NCI-H460 (cell line): ENCODE measurements around a stretch of chr9.

DNA sequence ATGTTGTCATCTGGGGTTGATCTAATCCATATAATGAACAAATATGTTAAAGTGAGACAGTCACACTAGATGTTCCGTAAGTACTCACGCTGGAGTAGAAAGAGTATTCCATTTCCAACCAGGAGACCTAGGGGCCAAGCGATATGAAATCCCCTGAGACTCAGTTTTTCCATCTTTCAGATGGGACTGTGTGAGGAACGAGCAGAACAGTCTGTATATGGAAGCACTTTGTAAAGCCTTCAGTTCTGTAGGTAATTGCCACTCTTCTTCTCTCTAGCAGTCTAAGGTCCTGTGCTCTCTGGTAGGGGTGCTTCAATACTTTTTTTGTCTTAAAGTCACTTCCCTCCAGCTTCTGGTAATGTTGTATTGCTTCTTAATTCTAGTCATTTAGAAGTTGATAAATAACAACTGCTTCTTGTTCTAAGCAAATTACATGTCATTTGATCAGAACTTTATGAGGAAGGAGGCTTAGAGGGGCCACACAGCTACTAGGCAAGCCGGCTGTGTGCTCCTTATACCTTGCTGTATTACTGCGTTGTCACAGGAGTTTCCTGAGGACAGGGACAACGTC lies 271.7 kb downstream of the AOPEP start:
RAMPAGE:
- cytosol, long total RNA, result no peak
- long total RNA, result no peak
- nucleus, long total RNA, result no peak

GRCh38 chr9:95009019-95009868 lies 282.7 kb downstream of the AOPEP start:
RAMPAGE:
- cytosol, long total RNA, result no peak
- long total RNA, result no peak
- nucleus, long total RNA, result no peak

GRCh38 chr9:95077637-95078441 lies 239.7 kb downstream of the FANCC start:
RAMPAGE:
- cytosol, long total RNA, result no peak
- long total RNA, result no peak
- nucleus, long total RNA, result no peak

RAMPAGE:
- cytosol, long total RNA, result no peak
- long total RNA, result no peak
- nucleus, long total RNA, result no peak
Measured at GRCh38 chr9:95103815-95104515, 213.5 kb downstream of the FANCC start.

GRCh38 chr9:95106625-95107926 lies 210.4 kb downstream of the FANCC start:
RAMPAGE:
- cytosol, long total RNA, result no peak
- long total RNA, result no peak
- nucleus, long total RNA, result no peak

RAMPAGE:
- cytosol, long total RNA, result no peak
- long total RNA, result no peak
- nucleus, long total RNA, result no peak
Measured at GRCh38 chr9:95127004-95127272, 190.6 kb downstream of the FANCC start.

GRCh38 chr9:95138518-95139076 lies 178.9 kb downstream of the FANCC start:
RAMPAGE:
- cytosol, long total RNA, result no peak
- long total RNA, result no peak
- nucleus, long total RNA, result no peak

GRCh38 chr9:95168147-95168500 lies 149.4 kb downstream of the FANCC start:
RAMPAGE:
- cytosol, long total RNA, result no peak
- long total RNA, result no peak
- nucleus, long total RNA, result no peak

GRCh38 chr9:95478302-95478721 lies 30.8 kb downstream of the PTCH1 start:
RAMPAGE:
- cytosol, long total RNA, result no peak
- long total RNA, result no peak
- nucleus, long total RNA, result no peak

DNA sequence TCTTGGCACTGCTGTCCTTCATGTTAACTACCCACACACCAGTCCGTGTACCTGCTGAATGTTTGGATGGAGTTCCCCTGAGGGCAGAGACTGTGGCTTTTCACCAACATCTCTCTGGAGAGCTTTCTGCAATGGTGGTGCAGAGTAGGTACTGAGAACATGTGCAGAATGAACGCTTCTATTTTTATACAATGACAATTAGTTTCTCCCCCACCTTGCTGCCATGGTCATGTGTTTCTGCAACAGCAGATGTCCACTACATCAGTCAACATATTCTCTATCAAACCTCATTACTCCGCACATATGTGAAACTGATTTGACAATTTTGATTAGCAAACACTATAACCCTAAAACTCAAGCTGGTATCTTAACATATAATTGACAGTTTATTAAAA lies 6.8 kb downstream of the PTCH1 start:
RAMPAGE:
- cytosol, long total RNA, result no peak
- long total RNA, result no peak
- nucleus, long total RNA, result no peak

RAMPAGE:
- cytosol, long total RNA, result no peak
- long total RNA, result no peak
- nucleus, long total RNA, result no peak
Measured at GRCh38 chr9:95709095-95709328, 166.5 kb upstream of the ERCC6L2 start.

DNA sequence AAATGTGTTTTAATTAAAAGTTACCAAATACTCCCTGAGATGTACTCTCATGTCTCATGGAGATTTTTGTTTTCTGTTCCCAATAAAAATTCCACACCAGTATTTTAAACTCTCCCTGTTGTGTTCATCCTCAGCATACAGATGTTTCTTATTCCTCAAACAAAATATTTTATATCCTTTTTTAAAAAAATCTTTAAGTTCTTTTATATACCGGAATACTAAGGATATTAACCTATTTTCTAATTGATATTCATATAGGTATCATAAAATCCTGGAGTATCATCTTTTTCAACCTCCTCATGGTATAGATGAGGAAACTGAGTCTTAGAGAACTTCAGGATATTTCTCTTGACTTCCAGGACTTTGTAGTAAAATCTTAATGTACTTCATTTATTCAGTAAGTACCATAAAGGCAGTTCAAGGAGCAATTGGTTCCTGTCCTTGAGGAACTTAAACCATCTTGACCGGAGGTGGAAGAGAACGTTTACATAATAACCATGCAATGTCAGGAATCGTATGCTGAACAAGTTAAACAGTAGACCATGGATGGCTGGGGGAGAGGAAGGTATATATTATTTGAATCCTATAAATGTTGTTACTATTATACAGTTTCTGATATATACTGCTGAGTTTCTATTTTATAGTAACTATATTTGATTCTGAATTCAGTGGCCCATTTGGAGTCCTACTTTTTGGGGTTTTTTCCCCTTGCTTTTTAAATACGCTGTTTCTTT lies 91.7 kb downstream of the ERCC6L2 start:
RAMPAGE:
- cytosol, long total RNA, result no peak
- long total RNA, result no peak
- nucleus, long total RNA, result no peak

RAMPAGE:
- cytosol, long total RNA, result no peak
- long total RNA, result no peak
- nucleus, long total RNA, result no peak
Measured at GRCh38 chr9:96027063-96028216, 151.9 kb downstream of the ERCC6L2 start.

DNA sequence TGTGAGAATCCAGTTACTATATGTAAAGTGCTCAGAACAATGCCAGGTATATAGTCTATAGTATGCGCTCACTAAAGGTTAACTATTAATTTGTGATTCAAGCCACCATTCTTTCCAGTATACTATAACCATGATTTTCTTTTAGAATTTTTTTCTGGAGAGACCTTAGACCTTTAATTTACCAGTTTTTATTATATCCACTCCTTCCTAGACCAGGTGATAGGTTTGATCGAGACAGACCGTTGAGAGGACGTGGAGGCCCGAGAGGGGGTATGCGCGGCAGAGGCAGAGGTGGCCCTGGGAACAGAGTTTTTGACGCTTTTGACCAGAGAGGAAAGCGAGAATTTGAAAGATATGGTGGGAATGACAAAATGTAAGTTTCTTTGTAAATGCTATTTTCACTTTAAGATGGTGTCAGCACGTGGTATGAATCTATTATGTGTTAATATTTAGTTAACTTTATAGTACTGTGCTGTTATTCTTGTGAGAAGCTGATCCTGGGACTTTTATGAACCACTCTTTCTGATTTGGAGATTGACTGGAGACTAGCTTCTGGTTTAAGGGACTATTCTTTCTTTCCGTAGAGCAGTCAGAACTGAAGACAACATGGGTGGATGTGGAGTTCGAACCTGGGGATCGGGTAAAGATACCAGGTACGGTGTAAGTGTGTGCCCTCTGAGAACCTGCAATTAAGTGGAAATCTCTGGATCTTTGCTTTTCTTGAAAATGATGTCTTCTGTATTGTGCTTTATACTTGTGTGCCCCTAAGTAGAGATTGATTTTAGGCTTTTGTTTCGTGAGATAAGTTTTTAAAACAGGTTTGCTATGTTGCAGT lies 15.4 kb downstream of the HABP4 start:
RAMPAGE:
- cytosol, long total RNA, result no peak
- long total RNA, result no peak
- nucleus, long total RNA, result no peak

DNA sequence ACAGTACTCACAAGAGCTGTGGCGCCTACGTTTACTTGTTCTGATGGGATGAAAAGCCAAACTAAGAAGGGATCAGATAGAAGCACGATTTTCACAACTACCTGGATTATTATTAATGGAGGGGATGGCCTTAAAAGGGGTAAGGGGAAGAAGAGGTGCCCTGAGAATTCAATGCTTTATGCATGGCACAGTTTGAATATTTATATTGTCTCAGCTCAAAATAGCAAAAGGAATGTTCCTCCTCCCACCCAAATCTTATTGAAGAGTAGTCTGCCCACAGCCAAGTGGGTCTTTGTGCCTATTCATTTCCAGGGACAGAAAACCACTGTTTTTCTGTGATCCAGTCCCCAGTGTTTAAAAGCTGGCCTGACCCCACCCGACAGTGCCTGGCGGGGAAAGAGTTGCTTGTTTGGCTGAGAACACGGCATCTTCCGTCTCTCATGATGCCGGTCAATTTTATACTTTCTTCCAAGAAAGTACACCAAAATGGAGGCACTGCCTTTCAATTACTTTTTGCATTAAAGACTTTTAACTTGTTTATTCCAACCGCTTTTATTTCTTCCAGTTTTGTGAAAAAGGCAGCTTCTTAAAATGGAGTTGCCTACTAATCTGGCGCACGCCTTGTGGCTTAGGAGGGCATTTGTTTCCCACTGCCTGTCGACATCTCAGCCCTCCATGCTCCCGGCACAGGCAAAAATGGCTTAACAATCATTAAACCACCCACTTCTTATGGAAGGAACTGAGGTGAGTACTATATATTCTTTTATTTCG lies 52.0 kb downstream of the HABP4 start:
RAMPAGE:
- cytosol, long total RNA, result no peak
- long total RNA, result no peak
- nucleus, long total RNA, result no peak

DNA sequence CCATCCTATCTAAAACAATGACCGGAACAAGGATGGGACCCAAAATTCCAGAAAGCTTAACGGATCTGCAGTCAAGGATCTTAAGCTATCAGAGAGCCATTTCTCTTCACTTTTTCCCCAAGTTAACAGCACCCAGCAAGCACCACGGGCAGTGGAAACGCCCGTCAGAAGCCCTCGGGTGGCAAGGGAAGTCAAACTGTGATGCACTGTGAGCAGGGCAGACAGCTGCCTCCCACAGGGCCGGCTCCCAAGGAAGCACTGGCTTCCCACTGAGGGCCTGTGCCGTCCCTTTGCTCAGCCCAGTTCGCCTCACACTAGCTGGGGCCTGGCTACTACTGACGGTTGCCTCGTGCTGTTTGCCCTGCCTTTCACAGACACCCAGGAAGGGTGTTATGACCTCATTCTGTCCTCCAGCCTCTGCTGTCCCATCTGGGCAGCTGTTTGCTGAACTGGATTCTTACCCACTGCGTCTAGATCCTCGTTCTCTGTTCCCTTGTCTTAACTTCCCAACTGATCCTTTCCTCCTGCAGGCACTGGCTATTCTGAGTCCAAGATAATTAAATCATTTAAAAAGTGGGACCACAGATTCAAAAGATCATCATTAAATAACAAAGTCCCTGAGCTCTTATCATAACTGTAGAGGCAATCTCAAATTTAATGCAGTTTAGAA lies 62.5 kb downstream of the CDC14B start:
RAMPAGE:
- cytosol, long total RNA, result no peak
- long total RNA, result no peak
- nucleus, long total RNA, result no peak

GRCh38 chr9:96620694-96621347 lies 1.2 kb upstream of the CDC14B start:
RAMPAGE:
- cytosol, long total RNA, result no peak
- long total RNA, result no peak
- nucleus, long total RNA, result no peak

DNA sequence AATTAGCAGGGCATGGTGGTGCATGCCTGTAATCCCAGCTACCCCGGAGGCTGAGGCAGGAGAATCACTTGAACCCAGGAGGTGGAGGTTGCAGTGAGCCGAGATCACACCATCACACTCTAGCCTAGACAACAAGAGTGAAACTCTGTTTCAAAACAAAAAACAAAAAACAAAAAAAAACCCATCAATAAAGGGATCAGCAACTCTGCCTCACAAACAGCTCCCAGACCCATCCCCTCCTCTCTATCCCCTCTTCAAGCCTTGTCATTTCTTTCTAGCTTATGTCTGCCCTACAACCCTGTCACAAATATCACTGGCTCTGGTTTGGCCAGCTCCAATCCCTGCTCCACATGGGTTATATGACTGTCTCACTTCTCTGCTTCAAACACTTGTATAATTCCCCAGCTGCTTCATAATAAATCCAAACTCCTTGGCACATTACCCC lies 5.7 kb downstream of the PRXL2C start:
RAMPAGE:
- cytosol, long total RNA, result no peak
- long total RNA, result no peak
- nucleus, long total RNA, result no peak

DNA sequence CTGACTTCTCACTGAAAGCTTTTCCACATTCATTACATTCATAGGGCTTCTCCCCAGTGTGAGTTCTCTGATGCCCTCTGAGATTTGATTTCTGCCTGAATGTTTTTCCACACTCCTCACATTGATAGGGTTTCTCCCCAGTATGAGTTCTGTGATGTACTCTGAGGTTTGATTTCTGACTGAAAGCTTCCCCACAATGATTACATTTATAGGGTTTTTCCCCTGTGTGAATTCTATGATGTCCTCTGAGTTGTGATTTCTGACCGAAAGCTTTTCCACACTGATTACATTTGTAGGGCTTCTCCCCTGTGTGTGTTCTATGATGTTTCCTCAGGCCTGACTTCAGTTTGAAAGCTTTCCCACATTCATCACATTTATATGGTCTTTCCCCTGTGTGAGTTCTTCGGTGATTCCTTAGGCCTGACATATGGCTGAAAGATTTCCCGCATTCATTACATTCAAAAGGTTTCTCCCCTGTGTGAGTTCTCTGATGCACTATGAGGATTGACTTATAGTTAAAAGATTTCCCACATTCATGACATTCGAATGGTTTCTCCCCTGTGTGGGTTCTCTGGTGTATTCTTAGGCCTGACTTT lies 36.1 kb downstream of the ZNF782 start:
RAMPAGE:
- cytosol, long total RNA, result no peak
- long total RNA, result no peak
- nucleus, long total RNA, result no peak

GRCh38 chr9:96853326-96854086 lies 808 bp downstream of the ZNF782 start:
RAMPAGE:
- cytosol, long total RNA, result no peak
- long total RNA, result no peak
- nucleus, long total RNA, result no peak